Temporal lobe (tissue), 2 donors: ENCODE results near the genes PSMD10 and KCNE5.

DNA sequence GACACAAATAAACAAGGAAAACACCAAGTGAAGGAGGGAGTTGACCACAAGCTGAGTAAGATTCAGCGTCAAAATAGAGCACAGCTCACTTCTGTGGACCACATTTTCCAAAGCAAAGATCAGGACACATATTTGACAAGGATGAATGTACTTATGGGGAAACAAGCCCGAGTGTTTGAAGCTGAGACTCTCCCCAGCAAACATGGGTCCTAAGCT lies 46.5 kb downstream of the PRPS1 start:
- RAMPAGE, long total RNA: no peak

DNA sequence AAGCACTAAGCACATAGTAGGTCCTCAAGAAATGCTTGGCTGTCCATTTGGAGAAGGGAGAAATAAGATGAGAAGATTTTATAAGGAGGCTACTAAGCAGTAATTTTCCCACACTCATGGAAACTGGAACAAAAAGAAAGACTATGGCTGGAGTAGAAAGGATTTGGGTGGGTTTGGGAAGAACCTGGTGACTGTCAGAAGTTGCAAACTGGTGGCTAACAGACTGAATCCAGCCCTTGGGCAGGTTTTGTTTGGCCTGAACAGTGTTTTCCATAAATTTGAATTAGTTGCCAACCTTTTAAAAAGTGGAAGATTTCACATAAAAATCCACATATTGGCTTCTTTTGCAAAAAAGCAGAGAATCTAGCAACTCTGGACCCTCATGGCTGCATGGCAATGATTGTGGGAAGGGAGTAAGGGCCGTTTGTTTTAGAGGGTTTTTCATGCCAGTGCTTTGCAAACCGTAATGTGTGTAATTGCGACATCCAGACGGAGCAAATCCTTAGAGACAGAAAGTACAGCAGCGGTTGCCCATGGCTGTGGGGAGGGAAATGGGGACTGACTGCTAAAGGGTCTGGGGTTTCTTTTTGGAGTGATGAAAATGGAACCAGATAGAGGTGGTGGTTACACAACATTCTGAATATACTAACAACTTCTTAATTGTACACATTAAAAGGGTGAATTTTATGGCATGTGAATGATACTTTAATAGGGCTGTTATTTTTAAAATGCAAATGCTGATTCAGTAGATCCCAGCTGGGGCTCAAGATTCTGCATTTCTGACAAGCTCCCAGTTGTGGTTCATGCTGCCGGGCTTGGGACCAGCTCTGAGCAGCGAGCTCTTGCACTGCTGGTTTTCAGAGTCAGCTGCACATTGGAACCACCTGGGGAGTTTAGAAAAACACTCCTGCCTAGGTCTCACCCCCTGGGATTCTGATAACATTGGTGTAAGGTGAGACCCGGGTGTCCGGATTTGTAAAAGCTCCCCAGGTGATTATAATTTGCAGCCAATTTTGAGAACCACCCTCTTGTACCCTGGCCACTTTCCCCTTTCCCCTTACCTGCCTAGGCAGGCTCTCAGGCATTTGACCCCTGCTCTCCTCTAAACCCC lies 47.5 kb downstream of the PRPS1 start:
- RAMPAGE, long total RNA: no peak

DNA sequence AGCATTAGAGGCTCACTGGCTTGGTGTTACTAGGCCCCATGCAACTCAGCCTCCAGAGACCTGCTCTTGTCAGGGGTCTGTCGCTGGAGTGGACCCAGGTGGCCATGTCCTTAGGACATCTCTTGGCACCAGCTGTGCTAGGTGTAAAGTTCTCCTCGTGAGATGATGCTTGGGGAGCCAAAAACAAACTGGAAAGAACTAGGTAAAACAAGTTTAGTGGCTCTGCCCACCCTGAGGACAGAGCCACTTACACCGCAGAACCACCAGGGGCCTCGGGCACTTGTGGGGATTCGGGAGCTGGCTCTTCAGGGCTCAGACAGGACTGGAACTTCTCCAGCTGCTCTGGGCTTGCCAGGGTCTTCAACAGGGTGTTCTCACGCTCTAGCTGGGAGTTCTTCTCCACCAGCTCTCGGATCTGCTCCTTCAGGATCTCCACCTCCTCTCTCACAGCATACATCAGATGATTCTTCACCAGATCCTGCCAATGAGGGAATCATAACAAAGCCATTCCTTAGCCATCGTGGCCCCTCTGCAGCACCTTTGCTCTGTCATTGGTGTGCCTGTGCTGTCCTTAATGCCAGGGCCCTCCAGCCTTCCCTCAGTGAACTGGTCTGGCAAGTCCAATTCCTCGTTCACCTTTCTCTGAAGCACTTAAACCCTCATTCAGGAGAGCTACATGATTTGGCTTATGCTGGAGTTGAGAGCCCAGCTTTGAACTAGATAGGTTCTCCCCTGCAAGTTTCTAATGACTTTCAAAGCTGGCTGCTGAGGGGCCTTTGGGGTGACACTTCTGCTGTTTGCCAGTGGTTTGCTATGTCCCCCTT lies 61.1 kb downstream of the TSC22D3 start:
- RAMPAGE, long total RNA: no peak

DNA sequence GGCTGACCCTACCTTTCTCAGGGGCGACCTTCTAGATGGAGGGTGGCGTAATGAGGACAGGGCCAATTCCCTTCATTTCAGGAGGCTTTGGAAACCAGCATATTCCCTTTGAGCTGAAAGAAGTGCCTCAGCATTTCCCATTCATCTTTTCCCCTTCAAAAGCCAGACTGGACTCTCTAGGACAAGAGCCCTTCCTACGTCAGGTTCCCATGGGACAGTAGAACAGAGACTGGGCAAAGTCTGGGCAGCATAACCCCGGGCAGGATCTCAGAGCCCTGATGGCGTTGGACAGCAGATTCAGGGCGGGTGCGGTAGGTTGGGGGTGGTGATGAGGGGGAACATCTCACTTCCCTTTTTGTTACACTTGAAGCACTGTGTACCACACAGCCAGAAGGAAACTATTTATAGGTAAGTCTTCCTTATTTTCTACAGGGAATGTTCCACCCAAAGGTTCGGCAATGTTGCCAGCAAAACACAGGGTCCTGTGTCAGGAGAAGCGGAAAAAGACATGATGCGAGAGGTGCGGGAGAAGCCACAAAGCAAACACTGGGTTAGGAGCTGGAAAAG lies 54.3 kb downstream of the TSC22D3 start:
- RAMPAGE, long total RNA: no peak

DNA sequence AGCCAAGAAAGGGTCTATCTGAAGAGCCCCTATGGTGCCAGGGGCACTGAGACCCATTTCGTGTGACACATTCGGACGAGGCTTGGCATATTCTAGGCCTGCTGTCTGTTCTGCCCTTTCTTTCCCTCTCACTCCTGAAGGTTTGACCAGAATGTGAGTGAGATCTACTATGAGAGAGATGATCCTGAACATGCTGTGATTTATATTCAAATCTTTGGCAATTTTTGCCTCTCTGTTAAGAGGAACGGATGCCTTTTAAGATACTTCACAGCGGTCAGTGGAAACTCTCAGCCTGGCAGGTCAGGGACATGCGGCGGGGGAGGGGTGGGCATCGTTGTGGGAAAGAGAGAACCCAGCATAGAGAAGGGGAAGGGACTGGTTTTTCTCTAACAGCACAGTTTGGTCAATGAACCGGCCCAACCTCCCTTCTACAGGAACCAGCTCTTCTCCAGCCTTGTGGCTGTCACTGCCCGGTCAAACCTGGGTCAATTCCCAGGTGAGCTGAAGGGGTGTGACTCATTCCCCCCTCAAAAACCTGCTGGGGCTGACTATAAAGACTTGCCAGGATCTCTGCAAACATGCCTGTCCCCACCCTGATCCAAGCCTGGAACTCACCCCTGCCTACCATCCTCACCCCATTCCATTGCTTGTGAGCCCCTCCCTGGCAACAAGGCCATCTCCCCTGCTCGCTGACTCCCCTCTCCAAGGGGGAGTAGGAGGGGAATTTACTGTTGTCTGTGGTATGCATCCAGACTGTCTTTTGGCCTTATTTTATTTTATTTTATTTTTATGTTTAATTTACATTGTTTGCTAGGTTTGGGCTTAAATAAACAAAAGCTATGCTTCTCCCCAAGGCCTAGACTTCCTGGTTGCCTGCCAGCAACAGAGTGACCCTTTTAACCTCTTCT lies 49.8 kb downstream of the TSC22D3 start:
- RAMPAGE, long total RNA: no peak

- RAMPAGE, long total RNA: no peak
Observed at GRCh38 chrX:107729237-107730084, 46.1 kb downstream of the TSC22D3 start.

DNA sequence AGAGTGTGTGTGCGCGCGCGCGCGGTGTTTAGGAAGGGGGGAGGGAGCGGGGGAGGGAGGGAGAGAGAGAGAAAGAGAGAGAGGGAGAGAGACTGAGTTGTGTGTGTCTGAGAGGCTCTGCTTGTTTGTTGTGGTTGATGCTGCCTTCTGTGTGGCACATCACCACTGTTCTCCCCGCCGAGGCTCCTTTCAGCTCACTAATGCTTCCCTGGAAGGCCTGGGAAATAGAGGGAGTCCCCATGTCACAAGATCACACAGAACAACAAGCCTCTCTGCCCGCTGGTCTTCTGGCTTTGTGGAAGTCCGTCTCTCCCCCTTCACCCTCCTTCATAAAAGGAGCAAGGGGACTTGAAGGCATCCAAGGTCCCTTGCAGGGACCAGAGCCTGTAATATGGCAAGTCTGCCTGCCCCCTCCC lies 33.3 kb downstream of the TSC22D3 start:
- RAMPAGE, long total RNA: no peak

GRCh38 chrX:107773888-107774560 lies 1.6 kb downstream of the TSC22D3 start:
- RAMPAGE, long total RNA: no peak

GRCh38 chrX:108090863-108091937 lies at the start of gene PSMD10:
Gene PSMD10 (minus strand): TSS chrX:108091542.
- RAMPAGE, long total RNA: start-site peak on the minus strand at chrX:108091526-108091573, 426 and 43 reads in 2 replicates

GRCh38 chrX:108153600-108154112 lies 62.1 kb downstream of the ATG4A start:
- RAMPAGE, long total RNA: no peak

DNA sequence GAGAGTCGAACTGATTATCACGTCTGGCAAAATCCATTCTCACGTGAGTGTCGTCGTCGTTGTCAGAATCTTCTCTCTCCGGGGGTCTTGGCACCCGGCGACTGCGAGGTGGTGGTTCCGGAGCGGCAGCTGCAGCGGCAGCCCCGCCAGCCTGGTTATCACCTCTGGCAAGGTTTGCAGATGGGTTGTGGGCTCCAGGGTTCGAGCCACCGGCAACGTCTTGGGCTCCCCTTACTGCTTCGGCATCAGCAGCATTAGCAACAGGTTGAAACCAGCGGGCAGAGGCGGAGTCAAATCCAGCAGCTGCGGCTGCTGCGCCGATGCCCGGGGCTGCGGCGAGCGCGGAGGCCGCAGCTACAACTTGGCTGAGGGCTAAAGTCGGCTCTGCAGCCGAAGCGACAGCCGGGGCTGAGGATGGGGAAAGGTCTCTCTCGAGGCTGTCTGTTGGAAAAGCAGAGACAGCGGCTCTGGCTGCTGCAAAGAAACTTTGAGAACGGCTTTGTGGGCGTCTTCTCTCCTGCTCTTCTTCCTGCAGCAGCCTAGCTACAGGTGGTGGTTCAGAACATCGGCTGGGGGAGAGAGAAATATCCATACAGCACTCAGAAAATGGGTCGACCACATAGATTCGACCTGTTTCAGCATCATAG lies 3.7 kb downstream of the IRS4 start:
- RAMPAGE, long total RNA: no peak

DNA sequence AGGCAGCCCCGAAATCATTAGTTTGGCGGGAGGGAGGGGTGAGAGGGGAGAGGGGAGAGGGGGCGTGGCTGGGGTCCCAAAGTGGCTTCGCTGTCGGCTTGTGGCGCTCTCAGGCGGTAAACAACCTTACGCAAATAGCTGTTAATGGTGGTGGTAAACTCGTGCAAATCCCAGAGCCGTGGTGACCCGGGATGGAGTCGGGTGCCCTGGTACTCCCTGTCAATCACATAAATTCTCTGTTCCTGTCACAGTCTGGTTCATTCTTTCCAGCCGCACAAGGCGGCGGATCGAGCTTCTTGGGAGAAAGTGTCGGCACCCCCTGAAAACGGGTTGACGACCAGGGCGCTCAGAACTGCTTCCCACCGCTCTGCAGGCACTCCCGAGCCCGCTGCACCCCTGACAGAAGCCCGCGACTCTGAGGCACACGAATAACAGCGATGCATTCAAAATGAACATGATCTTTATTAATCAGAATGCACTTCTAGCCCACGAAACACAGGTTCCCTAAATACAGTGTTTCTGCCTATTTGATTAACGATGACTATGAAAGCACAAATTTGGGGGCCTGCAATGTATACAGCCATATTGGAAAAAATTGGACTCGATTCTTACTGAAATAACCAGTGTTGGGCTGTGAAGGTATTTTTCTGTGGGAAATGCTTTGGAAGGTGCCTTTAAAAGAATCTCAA lies 795 bp upstream of the IRS4 start:
- RAMPAGE, long total RNA: no peak

DNA sequence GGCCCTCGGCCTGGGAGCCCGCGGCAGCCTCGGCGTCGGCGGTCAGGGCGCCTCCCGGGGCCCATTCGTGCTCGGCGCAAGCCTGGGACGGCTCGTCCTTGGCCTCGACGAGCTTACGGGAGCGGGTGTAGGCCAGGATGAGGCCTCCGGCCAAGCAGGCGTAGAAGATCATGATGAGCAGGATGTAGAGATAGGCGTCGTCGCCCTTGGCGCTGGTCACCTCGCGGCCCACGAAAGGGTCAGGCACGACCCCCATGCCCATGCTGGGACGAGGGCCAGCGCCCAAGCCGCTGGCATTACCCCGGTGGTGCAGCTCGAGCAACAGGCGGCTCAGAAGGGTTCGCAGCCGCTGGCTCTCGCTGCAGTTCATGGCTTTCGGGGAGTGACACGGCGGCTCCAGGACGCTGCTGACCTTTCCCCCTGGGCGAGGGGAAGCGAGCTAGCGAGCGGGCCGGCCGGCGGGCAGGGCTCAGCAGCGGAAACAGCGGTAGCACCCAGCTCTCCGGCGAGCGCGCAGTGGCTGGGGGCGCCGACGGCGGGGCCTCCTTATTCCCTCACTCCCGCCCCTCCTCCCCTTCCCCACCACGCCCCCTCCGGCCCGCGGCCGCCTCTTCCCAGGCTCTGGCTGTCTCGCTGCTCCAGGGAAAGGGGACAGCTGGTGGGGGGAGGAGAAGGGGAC lies at the start of gene KCNE5:
Gene KCNE5, minus strand, starts transcription at position 522 of the 679 bp plus-strand sequence.
- RAMPAGE, long total RNA: no peak

- RAMPAGE, long total RNA: no peak
Observed at GRCh38 chrX:110012447-110013485, 9.9 kb downstream of the TMEM164 start.

DNA sequence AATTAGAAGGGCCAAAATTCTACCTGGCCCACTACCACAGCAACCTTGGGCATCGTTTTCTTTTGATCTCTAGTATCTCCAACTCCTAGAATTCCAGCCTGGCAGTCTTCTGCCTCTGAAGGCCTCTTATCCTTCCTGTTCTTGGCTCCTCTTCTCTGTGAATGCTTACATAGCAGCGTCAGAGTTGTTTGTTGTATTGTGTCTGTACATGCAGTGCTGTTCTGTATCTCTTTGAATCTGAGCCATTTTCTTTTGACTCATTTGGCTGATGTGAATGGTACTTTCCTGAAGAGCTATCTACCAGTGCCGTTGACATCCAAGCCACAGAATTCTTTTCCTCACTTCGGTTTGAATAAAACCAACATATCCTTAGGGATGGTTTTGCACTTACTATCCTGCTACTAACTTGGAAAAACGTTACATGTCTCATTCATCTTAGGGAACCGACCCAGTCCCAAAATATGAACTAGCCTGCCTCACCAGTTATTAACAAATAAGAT lies 79.3 kb downstream of the TMEM164 start:
- RAMPAGE, long total RNA: no peak

DNA sequence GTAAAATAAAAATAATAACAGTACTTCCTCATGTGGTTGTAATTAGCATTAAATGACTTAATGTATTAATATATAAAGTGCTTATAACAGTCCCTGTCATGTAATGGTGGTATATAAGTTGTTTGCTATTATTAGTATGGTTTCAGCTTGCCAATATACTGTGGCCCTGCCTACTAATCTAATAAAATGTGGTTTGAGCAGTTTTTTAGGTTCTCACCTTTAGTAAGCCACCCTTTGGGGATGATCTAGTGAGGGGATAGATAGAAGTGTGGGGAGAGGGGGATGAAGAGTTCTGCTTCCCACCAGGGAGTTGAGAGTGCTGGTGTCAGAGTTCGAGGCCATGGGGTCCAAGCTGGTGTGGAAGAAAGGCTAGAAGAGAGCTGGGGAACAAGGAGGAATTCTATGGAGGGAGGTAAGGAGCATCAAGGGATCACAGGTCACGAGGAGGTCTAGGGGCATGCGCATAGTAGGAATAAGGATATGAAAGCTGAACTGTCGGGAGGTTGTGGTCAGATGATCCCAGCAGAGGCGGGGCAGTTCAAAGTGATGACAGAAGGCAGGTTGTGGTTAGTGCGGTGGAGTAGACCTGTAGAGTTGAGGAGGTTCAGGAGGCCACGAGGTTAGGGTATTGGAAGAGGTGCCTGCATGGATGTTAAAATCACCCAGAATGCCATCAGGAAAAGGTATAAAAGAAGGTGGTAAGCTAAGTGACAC lies 156.2 kb downstream of the TMEM164 start:
- RAMPAGE, long total RNA: no peak

DNA sequence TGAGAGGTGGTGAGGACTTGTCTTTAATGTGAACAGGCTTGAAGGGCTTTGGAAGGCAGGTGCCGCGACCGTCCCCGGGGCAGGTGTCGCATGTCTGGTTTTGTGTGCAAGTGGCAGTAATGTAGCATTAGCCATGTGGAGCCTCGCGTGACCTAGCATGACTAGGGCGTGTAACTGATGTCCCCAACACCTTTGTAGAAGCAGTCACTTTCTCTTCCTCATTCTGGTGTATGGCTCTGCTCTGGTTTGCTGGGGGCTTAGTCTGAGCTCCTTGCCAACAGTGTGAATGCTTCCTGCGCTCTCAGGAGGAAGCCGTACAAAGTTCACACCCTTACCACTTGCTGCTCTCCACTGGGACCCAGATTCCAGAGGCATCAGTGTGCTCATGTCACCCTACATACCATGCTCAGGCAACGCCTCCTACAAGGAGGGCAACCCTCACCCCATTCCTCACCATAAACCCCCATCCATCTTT lies 145.6 kb downstream of the AMMECR1 start:
- RAMPAGE, long total RNA: no peak

DNA sequence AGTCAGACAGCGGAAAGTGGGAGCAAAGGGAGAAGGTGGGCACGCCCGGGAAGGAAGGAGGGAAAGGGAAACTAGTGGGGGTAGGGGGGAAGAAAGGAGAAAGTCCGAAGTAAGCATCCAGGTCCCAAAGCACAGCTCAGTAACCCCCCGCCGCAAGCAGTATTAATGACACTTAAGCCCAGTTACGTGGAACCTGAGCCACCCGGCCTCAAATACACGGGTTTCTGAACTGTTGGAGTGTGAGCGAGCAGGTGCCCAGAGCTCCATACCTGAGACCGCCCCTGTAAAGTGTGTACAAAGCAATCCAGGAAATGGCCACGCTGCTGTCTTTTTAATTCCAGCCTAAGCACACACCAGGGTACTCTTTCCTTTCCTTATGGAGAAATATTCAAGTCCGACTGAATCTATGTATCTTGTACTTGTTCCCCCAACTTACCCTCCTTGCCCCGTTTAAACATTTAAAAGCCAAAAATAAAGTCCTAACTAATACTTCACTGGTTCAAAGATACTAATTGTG lies 587 bp upstream of the AMMECR1 start:
- RAMPAGE, long total RNA: no peak

- RAMPAGE, long total RNA: no peak
Observed at GRCh38 chrX:110478188-110478515, 42.5 kb upstream of the TDGF1P3 start.

GRCh38 chrX:110786404-110786762 lies 9.2 kb downstream of the CHRDL1 start:
- RAMPAGE, long total RNA: no peak